Spleen (tissue), 7 donors: ENCODE results near the genes MOAP1, GON7 and FAM181A.

DNA sequence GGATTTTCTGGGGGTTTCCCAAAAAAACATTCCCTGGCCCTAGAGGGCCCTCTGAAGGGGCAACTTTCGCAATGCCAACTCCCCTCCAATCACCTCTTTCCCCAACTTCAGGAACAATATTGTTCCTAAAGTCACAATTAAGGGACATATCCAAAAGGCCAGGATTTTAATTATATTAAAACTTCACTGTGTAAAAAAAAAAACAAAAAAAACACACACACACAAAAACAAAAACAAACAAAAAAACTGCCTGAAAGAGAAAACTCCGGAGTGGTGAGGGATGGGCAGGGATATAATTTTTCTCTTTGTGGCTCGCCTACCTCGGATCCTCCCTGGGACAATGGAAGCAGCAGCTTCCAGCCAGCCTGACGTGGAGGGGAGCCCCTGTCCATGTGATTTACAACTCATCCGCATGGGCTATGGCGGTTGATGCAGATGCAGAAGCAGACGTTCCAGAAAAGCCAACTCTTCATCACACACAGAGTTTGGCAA lies 16.2 kb upstream of the TC2N start:
- PRO-cap, 4 experiments: no peak in any of the 4 experiments
- RAMPAGE, long total RNA, 4 experiments: no peak in any of the 4 experiments

- PRO-cap, 4 experiments: no peak in any of the 4 experiments
- RAMPAGE, long total RNA, 4 experiments: no peak in any of the 4 experiments
These were observed 35.9 kb upstream of the TC2N start for GRCh38 chr14:91903215-91903656.

- PRO-cap, 4 experiments: no peak in any of the 4 experiments
- RAMPAGE, long total RNA, 4 experiments: no peak in any of the 4 experiments
These were observed 36.3 kb downstream of the TRIP11 start for GRCh38 chr14:92003301-92004144.

GRCh38 chr14:92414618-92414993 lies 91.6 kb downstream of the SLC24A4 start:
- PRO-cap, 4 experiments: peak in 3 of 4 experiments; most common plus-strand start chr14:92414812 (in 1); most common minus-strand start chr14:92414714 (in 3)
- RAMPAGE, long total RNA, 4 experiments: no peak in any of the 4 experiments

DNA sequence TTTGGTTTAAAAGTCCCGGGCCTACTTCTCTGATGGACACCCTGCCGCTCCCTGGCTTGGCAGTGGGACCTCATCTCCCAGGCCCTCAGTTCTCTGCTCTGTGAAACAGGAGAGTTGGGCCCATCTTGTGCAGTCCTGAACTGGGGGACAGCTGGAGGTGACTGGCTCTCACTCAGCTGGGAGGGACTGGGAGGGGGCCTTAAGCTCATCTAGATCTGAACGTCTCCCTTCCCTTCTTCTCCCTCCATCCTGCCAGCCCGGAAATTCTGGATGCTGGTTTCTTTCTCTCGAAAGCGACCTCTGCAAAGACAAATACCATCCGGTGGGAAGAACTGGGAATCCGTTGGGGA lies 1.3 kb downstream of the RIN3 start:
- PRO-cap, 4 experiments: peak in 2 of 4 experiments; most common minus-strand start position 100 of the sequence (in 1)
- RAMPAGE, long total RNA, 4 experiments: no peak in any of the 4 experiments

DNA sequence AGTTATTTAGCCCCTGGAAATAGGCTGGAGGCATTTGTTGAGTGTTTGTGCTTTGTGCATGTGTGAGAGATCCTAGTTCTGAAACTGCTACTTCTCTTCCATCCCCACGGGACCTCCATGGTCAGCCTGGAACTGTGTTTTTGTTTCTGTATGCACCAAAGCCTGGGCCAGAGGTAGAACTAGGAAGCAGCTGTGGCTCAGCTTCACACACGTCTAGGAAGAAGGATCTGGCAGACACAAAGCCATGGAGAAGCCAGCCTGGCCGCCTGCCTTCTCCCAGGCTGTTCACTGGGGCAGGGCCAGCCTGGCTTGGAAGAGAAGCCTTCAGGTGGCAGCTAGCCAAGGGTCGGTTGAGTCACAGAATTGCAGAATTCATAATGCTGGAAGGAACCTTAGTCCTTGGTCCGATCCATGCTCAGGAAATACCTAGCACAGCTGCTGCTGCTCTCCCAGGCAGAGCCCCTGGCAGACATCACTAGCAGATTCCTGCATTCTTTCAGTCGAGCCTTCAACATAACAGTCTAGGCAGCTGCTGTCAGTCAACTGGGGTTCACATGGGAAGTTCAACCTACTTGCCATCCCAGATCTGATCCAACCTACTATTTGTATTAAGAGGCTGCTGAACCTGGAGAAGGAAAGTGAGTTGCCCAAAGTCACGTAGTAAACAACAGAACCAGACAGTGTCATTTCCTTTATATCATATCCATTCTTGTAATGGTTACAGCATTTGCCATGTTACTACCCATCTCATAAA lies 27.1 kb downstream of the RIN3 start:
- PRO-cap, 4 experiments: peak in 1 of 4 experiments; most common minus-strand start position 290 of the sequence (in 1)
- RAMPAGE, long total RNA, 4 experiments: no peak in any of the 4 experiments

GRCh38 chr14:92586588-92587586 lies 73.3 kb downstream of the RIN3 start:
- PRO-cap, 4 experiments: peak in 1 of 4 experiments; most common plus-strand start chr14:92587237 (in 1); most common minus-strand start chr14:92587083 (in 1)
- RAMPAGE, long total RNA, 4 experiments: no peak in any of the 4 experiments

- PRO-cap, 4 experiments: no peak in any of the 4 experiments
- RAMPAGE, long total RNA, 4 experiments: no peak in any of the 4 experiments
These were observed 92.3 kb downstream of the RIN3 start for GRCh38 chr14:92605867-92606235.

DNA sequence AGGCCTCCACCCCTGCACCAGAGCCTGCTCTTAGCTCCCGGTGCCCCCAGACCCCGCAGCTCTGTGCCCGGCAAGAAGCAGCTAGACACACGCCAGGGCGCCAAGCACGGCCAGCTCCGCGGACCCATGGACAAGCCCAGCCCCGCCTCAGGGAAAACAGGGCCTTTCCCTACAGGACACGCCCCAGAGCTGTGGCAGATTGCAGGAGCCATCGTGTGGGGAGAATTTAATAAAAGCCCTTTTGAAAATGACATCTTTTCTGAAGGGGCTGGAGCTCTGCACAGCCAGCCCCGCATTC lies 59.7 kb downstream of the LGMN start:
- PRO-cap, 4 experiments: no peak in any of the 4 experiments
- RAMPAGE, long total RNA, 4 experiments: no peak in any of the 4 experiments

DNA sequence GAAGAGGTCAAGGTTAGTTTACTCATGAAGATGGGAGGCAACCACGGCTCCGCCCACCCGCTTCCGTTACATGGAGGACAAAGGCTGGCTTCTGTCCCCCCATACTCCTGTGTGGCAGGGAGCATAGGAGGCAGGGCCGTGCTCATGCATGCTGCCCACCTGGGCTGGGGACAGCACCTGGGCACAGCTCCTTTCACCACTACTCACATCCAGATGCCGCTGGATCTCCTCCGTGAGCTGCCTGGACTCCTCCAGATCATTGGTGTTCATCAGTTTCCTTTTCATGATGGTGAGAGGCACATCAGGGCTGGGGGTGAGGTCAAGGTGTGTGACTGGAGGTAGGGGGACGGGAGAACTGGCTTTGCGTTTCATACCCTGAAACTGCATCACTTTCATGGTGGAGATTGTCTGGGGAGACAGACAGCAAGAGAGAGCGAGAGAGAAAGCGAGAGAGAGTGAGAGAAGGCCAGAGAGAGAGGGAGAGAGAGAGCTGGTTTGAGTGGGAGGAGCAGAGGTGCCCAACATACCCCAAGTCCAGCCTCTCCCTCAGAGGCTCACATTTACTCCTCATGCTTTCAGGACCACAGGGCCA lies 38.9 kb downstream of the LGMN start:
- PRO-cap, 4 experiments: no peak in any of the 4 experiments
- RAMPAGE, long total RNA, 4 experiments: no peak in any of the 4 experiments

GRCh38 chr14:93073229-93073777 lies 42.4 kb downstream of the ITPK1 start:
- PRO-cap, 4 experiments: no peak in any of the 4 experiments
- RAMPAGE, long total RNA, 4 experiments: no peak in any of the 4 experiments

DNA sequence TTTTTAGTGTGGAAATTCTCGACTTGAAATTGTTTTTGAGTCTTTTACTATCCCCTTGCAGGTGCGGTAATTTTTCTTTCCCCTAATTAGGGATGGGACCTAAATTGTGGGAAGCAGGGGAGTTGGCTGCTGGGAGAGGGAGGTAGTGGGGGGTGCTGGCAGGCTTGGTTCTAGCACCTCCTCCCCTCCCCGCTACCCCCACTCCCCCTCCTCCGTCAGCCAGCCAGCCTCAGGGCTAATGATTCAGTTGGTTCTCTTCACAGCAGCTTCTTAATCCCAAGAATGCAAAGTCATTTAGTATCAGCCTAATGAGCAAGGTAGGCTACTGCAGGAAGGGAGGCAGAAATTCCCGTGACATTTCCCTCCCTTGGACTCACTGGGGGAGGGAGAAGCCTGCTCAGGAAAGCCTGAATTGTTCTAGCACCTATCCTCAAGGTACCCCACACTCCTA lies 29.9 kb downstream of the ITPK1 start:
- PRO-cap, 4 experiments: no peak in any of the 4 experiments
- RAMPAGE, long total RNA, 4 experiments: no peak in any of the 4 experiments

DNA sequence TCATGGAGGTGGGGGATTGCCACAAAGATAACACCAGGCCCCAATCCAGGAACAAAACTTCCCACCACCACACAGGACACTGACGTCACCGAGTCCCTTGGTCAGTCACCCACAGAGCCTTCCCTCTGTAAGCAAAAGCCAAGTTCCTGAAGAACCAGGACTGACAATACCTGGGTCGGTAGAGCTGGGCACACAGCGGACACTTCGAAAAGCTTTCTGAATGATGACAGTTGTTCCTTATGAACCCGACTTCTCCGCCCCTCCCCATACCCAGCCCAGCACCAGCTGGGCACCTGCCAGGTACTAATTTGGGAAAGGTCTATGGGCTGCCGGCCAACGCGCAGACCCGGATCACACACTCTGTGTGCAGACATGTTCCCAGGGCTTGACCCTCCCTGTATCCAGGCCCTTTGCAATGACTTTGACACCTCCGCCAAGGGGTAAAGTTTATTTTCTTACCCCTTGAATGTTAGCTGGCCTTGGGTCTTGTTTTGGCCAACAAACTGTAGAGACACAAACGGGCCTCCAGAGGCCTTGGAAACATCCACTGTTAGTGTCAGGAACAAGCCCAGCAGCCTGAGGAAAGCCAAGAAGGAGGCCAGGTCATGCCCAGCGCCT lies 18.8 kb downstream of the ITPK1 start:
- PRO-cap, 4 experiments: no peak in any of the 4 experiments
- RAMPAGE, long total RNA, 4 experiments: no peak in any of the 4 experiments

DNA sequence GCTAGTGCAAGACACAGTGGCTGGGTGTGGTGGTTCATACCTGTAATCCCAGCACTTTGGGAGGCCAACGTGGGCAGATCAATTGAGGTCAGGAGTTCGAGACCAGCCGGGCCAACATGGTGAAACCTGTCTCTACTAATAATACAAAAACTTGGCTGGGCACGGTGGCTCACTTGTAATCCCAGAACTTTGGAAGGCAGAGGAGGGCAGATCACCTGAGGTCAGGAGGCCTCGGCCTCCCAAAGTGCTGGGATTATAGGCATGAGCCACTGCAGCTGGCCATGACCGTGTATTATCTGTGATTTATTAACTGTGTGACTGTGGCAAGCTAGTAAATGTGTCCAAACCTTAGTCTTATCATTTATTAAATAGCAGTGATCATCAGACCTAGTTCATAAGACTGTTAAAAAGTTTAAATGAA lies 7.1 kb upstream of the ITPK1 start:
- PRO-cap, 4 experiments: no peak in any of the 4 experiments
- RAMPAGE, long total RNA, 4 experiments: no peak in any of the 4 experiments

- PRO-cap, 4 experiments: peak in 4 of 4 experiments; most common plus-strand start chr14:93185237 (in 4); most common minus-strand start chr14:93184874 (in 3)
- RAMPAGE, long total RNA, 4 experiments: start-site peak on the plus strand in 3 of 4 experiments, at chr14:93184961-93185343 at its widest, 11 to 35 reads per replicate; start-site peak on the minus strand in 4 of 4 experiments, at chr14:93184858-93184890 at its widest, 52 to 87 reads per replicate
These were observed at the start of gene MOAP1 for GRCh38 chr14:93184767-93185419. Gene MOAP1, minus strand, starts transcription at chr14:93184897.

- PRO-cap, 4 experiments: peak in 4 of 4 experiments; most common plus-strand start chr14:93206821 (in 2); most common minus-strand start chr14:93206846 (in 3)
- RAMPAGE, long total RNA, 4 experiments: start-site peak on the minus strand in 4 of 4 experiments, at chr14:93207037-93207095 at its widest, 98 to 150 reads per replicate
These were observed at the start of gene GON7 for GRCh38 chr14:93206472-93207165. Gene GON7, minus strand, starts transcription at chr14:93207065.

- PRO-cap, 4 experiments: no peak in any of the 4 experiments
- RAMPAGE, long total RNA, 4 experiments: no peak in any of the 4 experiments
These were observed 34.1 kb downstream of the UBR7 start for GRCh38 chr14:93241116-93241691.

DNA sequence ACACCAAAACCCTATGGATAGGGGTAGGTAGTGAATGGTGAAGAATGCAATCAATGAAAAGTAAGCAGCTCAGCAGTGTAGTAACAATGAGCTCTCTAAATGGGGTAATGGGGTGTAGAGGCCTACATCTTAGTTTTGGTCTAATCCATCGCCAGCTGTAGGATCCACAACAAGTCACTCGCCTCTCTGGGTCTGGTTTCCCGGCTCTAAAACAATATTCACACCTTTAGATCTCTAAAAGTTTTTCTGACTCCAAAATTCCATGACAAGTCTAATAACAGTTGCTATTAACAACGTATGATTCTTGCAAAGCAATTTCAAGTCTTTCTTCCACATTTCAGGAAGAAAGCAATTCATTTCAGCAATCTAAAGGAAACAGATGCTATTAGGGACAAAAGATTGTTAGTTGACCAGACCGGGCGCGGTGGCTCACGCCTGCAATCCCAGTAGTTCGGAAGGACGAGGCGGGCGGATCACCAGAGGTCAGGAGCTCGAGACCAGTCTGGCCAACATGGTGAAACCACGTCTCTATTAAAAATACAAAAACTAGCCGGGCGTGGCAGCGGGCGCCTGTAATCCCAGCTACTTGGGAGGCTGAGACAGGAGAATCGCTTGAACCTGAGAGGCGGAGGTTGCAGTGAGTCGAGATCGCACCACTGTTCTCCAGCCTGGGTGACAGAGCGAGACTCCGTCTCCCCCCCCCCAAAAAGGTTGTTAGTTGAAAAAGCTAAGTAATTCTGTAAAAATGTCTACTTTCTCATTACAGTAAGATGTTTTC lies 1.5 kb downstream of the BTBD7 start:
- PRO-cap, 4 experiments: peak in 3 of 4 experiments; most common plus-strand start position 449 of the sequence (in 3); most common minus-strand start position 208 of the sequence (in 1)
- RAMPAGE, long total RNA, 4 experiments: no peak in any of the 4 experiments

DNA sequence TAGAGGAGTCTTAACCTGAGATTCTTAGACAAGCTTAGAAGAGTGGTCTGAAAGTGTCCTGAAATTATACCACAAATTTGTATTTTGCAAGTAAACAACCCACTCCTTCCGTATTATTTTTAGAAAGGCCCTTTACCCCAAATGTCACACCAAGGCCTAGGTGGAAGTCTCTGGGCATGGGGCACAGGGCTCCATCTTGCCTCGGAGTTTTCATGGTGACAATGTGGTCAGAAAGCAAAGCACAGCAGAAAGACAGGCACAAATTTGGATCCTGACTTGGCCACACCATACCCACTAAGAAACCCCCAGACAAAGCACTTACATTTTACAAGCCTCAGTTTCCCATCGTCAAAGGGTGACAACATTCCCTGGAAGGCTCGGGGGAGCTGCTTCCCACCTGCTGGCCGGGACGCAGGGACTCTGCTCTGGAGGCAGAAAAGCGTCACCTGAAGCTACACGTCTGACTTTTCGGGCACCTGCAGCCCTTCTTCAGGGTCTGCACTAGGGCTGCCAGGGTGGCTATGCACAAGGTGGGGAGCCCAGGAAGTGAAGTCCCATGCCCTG lies 37.5 kb downstream of the PRIMA1 start:
- PRO-cap, 4 experiments: peak in 2 of 4 experiments; most common minus-strand start position 421 of the sequence (in 2)
- RAMPAGE, long total RNA, 4 experiments: no peak in any of the 4 experiments

DNA sequence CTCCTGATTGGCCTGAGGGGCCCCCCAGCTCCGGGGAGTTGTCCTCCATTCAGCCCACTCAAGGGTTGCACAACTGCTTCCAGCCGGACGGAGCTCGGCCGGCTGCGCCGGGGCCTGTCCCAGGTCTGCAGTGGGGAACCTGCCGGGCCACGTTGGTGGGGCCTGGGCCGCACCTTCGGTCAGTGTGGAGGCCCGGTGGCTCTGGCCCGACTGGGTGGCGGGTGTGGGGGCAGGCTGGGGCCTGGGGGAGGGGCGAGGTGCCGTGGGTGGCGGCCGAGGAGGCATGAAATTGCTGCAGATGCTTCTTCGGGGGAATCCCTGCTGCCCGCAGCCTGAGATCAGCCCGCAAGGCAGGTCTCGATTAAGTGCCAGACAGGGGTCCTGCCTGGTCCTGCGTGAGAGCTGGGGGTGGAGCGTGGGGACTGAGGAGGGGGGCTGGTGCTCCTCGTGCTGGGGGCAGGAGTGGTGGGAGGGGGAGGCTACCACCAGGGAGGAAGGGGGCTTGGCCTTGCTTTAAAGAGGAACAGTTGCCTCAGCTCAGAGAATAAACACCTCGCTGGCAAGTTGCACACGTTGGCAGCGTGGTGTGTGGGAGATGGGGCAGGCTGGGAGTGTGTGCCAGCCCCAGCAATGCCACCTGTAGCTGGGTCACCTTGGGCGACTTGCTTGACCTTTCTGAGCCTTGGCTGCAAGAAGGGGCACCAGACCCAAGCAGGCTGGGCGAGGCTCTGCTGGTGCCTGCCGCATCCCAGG lies at the start of gene FAM181A:
TSS of gene FAM181A (plus strand) at position 68 of the 753 bp plus-strand sequence.
- PRO-cap, 4 experiments: peak in 1 of 4 experiments; most common plus-strand start position 266 of the sequence (in 1)
- RAMPAGE, long total RNA, 4 experiments: no peak in any of the 4 experiments